T47D (cell line): ENCODE results near the genes H2AB1 and RAB39B.

DNA sequence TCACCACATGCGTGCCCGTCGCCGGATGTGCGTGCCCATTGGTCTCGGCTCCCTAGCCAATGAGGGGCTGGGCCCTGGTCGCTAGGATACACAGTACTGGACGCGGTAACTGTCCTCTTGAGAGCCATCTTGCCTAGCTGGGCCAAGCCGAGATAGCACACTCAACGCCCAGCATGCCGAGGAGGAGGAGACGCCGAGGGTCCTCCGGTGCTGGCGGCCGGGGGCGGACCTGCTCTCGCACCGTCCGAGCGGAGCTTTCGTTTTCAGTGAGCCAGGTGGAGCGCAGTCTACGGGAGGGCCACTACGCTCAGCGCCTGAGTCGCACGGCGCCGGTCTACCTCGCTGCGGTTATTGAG, at the start of gene H2AB1:
Gene H2AB1, plus strand, starts transcription at position 96 of the 356 bp plus-strand sequence.
- RRBS, result no CpG with 5 or more reads among the region's 33 CpGs

- RRBS, result no CpG with 5 or more reads among the region's 17 CpGs
These were observed 243 bp upstream of the FUNDC2 start for GRCh38 chrX:155026452-155026749.

GRCh38 chrX:155263759-155264745, at the start of gene RAB39B:
TSS of gene RAB39B (minus strand) at chrX:155264491.
- RRBS, result 3% methylated on average over 10 of the region's 59 CpGs

- RRBS, result no CpG with 5 or more reads among the region's 3 CpGs
These were observed 106.1 kb upstream of the TMLHE start for GRCh38 chrX:155718767-155719377.